ENCODE results near the genes EDC4, DPEP3 and SLC7A6.

DNA sequence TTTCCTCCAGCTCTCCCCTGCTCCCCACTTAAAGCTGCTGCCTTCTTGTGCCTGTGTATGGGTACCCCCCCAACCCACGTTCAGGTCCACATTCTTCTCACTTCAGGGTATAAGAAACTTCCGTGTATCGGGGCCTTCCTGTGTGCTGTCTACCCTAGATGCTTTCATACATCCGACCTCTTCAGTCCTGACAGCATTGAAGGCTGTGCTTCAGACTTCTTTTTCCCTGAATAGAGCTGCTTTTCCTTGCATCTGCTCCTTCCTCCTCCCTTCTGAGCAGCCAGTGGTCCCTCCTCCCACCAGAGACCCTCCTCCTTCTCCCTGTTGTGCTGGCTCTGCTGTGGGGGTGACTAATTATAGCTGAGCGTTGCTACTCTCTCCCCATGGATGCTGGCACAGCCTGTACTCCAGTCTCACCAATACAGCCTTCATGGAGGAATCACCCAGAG is 935 bp downstream of the SLC9A5 start:
- PRO-cap, 2 experiments = no peak in any of the 2 experiments

- PRO-cap, 2 experiments = peak in 2 of 2 experiments; most common minus-strand start chr16:67430937 (in 1)
These were observed 245 bp upstream of the HSD11B2 start for GRCh38 chr16:67430705-67431046.

DNA sequence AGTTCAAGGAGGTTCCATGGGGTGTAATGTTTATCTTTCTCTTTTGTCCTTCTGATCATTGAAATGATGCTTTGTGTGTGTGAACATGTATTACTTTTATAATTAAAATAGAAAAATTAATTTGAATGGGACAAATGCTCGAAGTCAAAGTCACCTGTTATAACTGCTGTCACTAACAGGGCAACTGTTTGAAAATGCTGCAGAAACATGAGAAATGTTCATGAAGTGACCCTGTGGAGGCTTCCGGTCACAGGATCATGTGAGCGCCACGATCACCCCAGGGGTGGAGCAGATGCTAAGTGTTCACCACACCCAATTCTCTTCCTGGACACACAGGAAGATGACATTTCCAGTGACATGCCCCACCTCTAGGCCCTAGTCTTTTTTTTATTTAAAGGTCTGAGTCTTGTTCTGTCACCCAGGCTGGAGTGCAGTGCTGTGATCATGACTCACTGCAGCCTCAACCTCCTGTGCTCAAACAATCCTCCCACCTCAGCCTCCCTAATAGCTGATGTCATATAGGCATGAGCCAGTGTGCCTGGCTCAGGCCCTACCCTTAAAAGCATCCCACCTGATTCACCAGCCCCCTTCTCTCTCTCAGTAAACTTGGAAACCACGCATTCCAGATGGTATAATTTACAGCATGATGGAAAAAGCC is 21.0 kb upstream of the AGRP start:
- PRO-cap, 2 experiments = no peak in any of the 2 experiments

- PRO-cap, 2 experiments = no peak in any of the 2 experiments
These were observed 1.4 kb downstream of the RIPOR1 start for GRCh38 chr16:67529614-67530878.

- PRO-cap, 2 experiments = no peak in any of the 2 experiments
These were observed 1.8 kb downstream of the ENKD1 start for GRCh38 chr16:67664678-67665282.

- PRO-cap, 2 experiments = no peak in any of the 2 experiments
These were observed 8.2 kb downstream of the C16orf86 start for GRCh38 chr16:67674655-67675401.

DNA sequence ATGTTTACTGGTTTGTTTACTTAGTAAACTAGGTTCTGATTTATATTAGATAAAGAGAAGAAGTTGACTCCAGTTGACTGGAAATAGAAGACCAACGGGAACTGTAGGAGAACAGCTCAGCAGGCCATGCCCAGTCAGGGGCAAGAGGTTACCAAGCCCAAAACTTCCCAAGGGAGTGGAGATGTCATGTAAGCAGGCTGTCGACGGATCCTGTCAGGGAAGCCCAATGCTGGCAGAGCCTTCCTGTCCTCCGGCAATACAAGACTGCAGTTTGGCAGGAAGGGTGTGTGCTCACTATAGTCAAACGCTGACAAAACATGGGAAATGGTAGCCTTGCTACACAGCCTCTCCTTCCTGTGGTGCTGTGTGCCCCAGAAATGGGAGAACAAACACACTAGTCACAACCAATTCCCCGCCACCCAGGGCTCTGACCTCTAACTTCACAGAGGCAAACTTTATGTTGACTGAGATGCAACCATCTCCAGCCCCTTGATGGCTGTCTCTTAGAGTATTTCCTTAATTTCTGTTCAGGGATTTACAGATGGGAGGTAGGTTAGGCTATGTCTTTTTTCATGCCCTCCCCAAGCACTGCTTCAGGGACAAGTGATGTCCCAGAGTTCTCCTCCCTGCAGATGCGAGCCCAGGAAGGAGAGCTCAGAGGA is 18.2 kb downstream of the C16orf86 start:
- PRO-cap, 2 experiments = no peak in any of the 2 experiments

GRCh38 chr16:67858932-67859480 is 11.5 kb upstream of the CENPT start:
- PRO-cap, 2 experiments = no peak in any of the 2 experiments

- PRO-cap, 2 experiments = no peak in any of the 2 experiments
These were observed 9.8 kb upstream of the EDC4 start for GRCh38 chr16:67862806-67863719.

GRCh38 chr16:67872416-67873484 is at the start of gene EDC4:
EDC4 (plus strand) TSS chr16:67873052.
- PRO-cap, 2 experiments = peak in 2 of 2 experiments; most common plus-strand start chr16:67873078 (in 1); most common minus-strand start chr16:67872876 (in 1)

DNA sequence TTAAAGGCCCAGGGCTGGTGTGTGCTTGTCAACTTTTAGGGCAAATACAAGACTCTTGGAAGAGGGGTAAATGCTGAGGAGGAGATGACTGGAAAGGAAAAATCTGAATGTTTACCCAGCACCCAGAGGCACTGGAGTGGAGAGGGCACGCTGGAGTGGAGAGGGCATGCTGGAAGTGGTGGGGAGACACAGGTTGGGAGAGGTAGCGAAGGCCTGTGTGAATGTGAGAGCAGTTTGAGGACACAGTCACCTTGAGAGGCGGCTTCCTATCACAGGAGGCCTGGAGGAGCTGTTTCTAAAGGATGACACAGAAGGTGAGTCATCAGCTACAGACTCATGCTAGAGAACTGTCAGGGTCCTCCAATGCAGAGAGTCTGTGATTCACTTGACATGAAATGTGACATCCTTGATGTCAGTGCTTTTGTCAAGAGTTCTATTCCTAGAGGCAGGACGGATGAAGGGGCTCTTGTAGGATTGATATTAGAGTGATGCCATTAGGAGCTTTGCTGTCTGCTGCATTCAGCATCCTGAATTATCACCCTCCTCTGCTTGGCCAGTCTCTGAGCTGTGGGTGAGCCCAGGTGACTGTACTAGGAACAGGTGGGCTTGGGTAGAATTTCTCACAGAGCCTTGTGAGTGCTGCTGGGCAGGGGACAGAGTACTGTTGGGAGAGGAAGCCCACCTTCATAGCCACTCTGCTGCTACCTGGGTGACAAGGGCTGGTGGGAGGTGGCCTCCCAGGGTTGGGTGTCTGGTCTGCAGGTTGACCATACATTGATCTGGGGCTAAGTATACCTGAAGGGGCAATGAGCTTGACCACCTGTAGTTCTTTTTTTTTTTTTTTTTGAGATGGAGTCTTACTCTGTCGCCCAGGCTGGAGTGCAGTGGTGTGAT is 13.7 kb downstream of the CTRL start:
- PRO-cap, 2 experiments = no peak in any of the 2 experiments

- PRO-cap, 2 experiments = no peak in any of the 2 experiments
These were observed 1.0 kb downstream of the CTRL start for GRCh38 chr16:67930423-67931211.

- PRO-cap, 2 experiments = no peak in any of the 2 experiments
These were observed 503 bp upstream of the PSMB10 start for GRCh38 chr16:67937181-67937525.

DNA sequence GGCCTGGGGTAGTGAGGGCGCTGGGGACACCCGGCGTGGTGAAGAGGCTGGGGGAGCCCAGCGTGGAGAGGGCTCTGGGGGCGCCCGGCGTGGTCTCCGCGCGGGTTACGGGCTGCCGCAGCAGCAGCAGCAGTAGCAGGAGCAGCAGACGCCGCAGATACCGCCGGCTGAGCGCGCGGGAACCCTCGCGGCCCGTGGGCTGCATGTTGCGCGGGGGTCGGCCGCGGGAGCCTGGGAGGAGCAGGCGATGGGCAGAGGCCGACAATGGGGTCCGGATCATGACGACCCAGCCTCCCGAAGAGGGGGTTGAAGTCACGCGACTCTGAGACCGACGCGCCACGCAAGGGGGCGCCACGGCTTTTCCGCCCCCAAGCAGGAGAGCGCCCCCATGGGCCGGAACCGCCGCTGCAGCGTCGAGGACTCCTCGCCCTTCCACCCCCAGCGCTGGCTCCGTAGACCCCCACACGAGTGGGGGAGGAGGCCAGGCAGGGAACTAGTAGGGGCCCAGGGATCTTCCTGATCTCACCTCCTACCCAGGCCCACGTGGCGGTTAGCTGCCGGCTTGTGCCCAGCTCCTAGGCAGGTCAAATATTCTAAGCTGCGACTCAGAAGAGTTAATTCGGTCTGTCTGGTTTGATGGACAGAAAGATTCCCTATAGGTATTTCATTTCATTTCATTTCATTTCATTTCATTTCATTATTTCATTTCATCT is at the start of gene DPEP3:
DPEP3 (minus strand) TSS at position 324 of the 713 bp plus-strand sequence.
- PRO-cap, 2 experiments = no peak in any of the 2 experiments

- PRO-cap, 2 experiments = no peak in any of the 2 experiments
These were observed 6.6 kb upstream of the DPEP2 start for GRCh38 chr16:68005767-68006345.

GRCh38 chr16:68021180-68021812 is 1.7 kb downstream of the DDX28 start:
- PRO-cap, 2 experiments = no peak in any of the 2 experiments

GRCh38 chr16:68069232-68069991 is 15.8 kb upstream of the NFATC3 start:
- PRO-cap, 2 experiments = no peak in any of the 2 experiments

GRCh38 chr16:68229284-68230112 is 6.4 kb downstream of the ESRP2 start:
- PRO-cap, 2 experiments = no peak in any of the 2 experiments

GRCh38 chr16:68237759-68238252 is 1.9 kb upstream of the ESRP2 start:
- PRO-cap, 2 experiments = peak in 2 of 2 experiments; most common plus-strand start chr16:68237871 (in 1)

DNA sequence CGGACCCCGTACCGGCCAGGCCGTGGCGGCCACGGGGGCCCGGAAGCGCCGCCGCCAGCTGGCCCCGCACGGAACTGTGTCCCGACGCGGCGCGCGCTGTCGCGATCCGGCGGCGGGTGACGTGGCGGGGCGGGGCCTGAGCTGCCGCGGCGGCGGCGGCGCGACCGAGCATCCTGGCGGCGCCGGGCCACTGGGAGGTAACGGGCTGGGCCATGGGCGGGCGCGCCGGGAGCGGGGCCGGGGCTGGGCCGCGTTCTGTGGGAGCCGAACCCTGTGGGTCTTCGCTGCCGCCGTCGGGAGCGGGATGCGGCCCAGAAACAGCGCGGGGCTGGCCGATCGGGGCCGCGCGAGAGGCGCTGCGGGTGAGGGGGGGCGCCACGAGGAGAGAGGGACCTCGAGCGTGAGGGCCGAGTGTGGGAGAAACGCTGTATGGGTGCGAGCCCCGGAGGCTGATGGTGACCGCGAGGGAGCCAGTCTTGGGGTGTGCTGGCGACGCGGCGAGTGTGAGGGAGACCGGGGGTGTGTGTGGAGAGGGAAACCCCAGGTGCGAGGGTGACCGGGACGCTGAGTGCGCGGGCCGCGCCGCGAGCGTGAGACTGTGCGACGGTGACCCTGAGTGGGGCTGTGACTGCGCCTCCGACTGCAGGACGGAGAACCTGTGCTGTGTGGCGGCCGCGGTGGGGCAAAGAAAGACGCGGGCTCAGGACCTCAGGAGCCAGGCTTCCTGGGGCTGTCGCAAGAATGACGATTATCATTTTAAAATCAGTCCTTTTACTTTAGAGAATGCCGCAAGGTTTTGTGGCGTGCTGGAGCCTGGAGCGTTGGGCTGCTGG is at the start of gene SLC7A6:
SLC7A6 (plus strand) TSS at position 147 of the 833 bp plus-strand sequence.
- PRO-cap, 2 experiments = peak in 2 of 2 experiments; most common plus-strand start position 200 of the sequence (in 2); most common minus-strand start position 76 of the sequence (in 2)

Data from Colon Carcinoma Metastatic in the Brain (tissue), 2 donors.